ENCODE results near the genes SH2D1A, DCAF12L2, OCRL, ELF4 and SLC25A14.

DNA sequence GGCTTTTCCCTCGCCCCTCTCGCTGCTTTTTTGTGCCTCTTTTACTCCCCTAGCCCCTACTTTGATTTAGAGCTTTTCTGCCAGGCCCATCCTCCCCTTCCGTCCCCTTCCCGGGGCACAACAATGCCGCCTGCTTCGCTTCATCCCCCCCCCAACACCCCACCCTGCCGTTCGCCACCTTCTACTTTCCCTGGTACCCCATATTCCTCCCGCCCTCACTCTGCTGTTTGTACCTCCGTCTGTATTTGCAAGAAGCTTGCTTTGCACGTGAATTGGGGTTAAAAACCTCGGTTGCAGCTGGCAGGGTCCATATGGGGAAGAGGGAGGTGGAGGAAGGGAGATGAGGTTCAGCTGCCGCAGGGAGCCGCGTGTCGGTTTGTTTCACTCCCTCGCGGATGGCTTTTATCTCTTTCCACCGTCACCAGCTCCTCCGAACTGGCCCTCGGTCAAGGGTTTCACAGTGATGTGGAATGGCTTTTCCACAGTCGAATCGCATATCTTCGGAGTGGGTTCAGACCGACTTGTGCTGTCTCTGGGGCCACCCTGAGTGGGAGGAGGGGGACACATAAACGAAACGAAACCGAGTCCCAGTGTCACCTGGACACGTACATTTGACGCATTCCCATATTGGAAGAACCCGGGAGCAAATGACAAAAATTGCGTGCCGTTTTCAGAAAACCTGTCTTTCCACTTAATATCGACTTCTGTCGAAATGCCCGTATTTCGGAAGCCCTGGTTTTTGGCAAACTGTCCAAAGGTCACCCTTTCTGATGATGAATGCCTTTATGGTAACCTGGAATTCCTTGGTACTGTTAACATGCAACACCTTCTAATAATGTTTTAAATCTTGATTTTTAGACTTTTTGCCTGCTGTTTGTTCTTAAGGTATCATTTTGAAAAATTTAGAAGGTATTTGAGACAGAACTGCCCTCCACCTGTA is 913 bp downstream of the ZBTB33 start:
- RAMPAGE, long total RNA = no peak
- RRBS = no CpG with 5 or more reads among the region's 37 CpGs

DNA sequence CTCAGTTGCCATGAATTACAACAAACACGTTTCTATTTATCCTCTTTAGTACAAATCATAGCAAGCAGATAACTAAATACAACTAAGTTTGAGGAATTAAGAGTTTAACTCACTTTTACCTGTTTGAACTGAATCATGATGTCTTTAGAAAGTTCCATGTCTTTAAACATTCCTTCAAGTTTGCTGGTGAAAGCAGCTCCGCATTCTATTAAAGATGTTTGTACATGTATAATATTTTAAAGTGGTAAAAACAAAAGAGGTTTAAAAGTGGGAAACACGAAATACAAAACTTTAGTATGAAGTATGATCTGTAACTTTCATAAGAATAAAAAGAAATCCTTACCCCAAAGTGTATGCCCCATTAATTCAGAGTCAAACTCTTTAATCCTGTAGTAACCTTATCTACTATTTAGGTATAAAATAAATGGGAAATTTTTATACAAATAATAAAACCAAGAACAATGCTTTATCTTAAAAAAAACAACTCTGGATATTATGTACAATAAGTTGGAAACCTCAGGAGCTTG is 22.7 kb downstream of the CUL4B start:
- RAMPAGE, long total RNA = no peak
- RRBS = no CpG with 5 or more reads among the region's 3 CpGs

DNA sequence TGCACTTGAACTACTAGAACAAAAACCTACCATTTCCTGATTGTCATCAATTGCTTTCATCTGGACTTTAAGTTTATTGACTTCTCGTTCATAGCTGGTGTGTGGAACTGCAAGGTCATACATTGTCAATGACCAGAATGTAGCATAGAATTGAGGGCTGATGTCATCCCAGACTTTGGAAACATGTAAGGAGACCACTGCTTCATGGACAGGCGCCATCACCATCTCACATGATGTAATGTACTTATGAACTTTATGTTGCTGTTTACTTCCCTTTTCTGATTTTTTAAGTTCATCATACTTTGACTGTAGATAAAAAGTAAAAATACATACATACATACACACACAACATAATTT is 105.2 kb downstream of the THOC2 start:
- RAMPAGE, long total RNA = no peak
- RRBS = no CpG with 5 or more reads among the region's 2 CpGs

DNA sequence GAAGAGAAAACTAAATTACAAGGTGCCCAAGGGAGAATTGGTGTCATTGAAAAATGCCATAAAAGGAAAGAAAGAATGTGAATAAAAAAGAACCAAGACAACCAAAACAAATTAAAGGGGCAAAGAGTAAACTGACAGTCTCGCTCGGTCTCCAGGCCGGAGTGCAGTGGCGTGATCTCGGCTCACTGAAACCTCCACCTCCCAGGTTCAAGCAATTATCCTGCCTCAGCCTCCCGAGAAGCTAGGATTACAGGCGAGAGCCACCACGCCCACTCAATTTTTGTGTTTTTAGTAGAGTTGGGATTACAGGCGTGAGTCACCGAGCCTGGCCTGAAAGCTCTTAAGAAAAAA is 55.2 kb upstream of the THOC2 start:
- RAMPAGE, long total RNA = no peak
- RRBS = no CpG with 5 or more reads among the region's 10 CpGs

GRCh38 chrX:123968268-123968552 is 6.7 kb downstream of the STAG2 start:
- RAMPAGE, long total RNA = no peak
- RRBS = no CpG with 5 or more reads among the region's 2 CpGs

GRCh38 chrX:124306715-124307177 is 25.7 kb upstream of the TEX13D start:
- RAMPAGE, long total RNA = no peak
- RRBS = no CpG with 5 or more reads among the region's 1 CpG

GRCh38 chrX:124346139-124346865 is at the start of gene SH2D1A:
Gene SH2D1A, plus strand, starts transcription at chrX:124346563.
- RAMPAGE, long total RNA = no peak
- RRBS = no CpG with 5 or more reads among the region's 17 CpGs

DNA sequence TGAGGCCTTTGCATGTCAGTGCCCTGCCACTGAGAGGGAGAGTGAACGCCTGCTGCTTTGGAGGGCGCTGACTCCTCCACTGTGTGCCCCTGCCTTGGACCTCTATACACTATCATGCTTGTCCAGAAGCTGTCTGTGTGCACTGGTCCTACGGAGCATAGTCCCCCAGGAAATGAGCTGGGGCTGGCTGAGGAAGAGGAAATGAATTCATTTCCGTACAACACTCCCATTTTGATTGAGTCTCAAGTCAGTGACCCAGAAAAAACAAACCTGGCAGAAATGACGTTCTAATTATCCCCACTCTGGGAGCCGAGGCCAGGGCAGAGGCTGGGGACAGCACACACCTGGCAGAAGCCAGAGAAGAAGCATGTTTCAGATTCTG is 80.5 kb downstream of the SH2D1A start:
- RAMPAGE, long total RNA = no peak
- RRBS = no CpG with 5 or more reads among the region's 6 CpGs

GRCh38 chrX:124626094-124626380 is 279.7 kb downstream of the SH2D1A start:
- RAMPAGE, long total RNA = no peak
- RRBS = no CpG with 5 or more reads among the region's 3 CpGs

DNA sequence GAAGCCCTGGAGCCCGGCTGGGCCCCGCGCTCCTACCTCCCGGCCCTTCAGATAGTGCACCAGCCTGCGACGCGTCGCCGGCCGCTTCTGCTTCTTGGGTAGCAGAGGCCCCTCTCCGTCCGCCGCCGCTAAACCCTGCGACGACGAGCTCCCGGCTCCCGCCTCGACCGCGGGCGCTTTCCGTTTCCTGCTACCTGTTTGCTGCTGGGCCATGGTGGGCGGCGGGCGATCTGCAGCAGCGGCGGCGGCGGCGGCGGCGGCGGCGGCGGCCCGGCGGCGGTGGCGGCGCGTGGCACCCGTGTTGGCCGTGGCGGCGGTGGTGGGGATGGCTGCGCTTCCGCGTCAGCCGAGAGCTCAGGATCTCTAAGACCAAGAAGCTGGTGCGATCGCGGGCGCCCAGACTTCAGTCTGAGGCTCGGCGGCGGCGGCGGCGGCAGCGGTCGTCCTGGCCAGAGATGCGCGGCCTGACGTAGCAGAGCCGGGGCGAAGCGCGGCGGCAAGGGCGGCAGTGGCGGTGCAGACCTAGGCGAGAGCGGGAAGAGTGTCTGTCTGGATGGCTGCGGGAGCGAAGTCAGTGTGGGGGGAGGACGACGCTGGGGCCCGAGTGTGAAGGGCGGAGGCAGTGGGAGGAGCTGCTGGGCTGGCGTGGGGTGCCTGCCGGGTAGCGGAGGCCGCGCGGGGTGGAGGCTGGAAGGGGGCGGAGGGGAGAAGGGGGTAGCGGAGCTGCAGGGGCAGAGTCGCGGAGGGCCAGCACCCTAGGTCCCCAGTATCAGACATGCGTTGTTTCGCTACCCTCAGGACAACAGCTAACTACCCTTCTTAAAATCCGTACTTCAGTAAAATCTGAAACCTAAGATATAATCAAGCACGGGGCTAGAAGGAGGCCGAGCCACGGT is at the start of gene DCAF12L2:
DCAF12L2 (minus strand) TSS at position 578 of the 896 bp plus-strand sequence.
- RAMPAGE, long total RNA = no peak
- RRBS = 21% methylated on average over 12 of the region's 97 CpGs

- RAMPAGE, long total RNA = no peak
- RRBS = no CpG with 5 or more reads among the region's 4 CpGs
Measured at GRCh38 chrX:126835917-126836494, 16.5 kb downstream of the PRR32 start.

- RAMPAGE, long total RNA = no peak
- RRBS = 16% methylated on average over 11 of the region's 53 CpGs
Measured at GRCh38 chrX:129540076-129540610, at the start of gene OCRL. Gene OCRL, plus strand, starts transcription at chrX:129540259.

DNA sequence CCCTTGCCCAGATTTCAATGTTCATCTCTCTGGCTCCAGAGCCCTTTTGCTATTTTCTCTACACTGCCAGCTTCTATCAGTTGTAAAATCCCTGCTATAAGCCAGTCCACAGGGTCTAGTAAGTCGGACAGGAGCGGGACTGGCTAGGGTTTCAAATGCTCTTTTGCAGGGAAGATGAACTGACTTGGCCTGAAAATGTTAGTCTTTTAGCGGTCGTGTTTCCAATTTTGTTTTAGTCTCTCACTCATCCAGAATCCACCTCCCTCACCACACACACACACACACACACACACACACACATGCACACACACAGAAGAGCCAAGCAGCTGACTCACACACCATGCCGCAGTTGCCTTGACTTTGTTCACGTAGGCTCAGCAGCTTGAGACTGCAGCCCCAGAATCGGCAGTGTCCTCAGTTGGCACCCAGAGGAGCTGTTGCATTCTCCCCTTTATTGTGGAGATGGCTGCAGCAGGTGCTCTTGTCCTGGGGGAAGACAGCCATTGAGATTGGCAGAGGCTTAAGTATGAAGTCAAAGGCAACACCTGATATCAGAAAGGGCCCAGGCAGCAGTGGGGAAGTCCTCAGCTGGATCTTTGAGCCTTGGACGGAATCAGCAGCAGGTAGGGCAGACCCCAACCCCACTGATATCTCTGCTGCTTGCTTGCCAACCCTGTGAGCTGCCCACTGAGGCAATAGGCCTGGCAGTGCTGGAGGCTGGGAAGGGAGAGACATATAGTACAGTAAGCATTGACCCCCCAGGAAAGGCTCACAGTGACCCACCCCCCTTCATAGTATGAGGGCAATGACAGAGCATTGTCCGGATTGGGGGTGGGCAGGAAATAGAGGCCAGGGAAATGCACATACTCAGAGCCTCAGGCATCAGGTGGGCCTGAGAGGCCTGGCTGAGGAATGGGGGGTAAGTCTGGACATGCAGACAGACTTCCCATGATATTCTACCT is 20.8 kb upstream of the XPNPEP2 start:
- RAMPAGE, long total RNA = no peak
- RRBS = no CpG with 5 or more reads among the region's 9 CpGs

- RAMPAGE, long total RNA = no peak
- RRBS = no CpG with 5 or more reads among the region's 10 CpGs
Measured at GRCh38 chrX:129781045-129781782, 1.5 kb downstream of the SASH3 start.

DNA sequence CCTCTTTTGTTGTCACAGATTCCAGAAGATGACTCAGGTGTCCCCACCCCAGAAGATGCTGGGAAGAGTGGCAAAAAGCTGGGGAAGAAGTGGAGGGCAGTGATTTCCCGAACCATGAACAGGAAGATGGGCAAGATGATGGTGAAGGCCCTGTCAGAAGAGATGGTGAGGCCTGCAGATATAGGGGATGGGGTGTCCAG is 8.6 kb downstream of the SASH3 start:
- RAMPAGE, long total RNA = no peak
- RRBS = no CpG with 5 or more reads among the region's 1 CpG

DNA sequence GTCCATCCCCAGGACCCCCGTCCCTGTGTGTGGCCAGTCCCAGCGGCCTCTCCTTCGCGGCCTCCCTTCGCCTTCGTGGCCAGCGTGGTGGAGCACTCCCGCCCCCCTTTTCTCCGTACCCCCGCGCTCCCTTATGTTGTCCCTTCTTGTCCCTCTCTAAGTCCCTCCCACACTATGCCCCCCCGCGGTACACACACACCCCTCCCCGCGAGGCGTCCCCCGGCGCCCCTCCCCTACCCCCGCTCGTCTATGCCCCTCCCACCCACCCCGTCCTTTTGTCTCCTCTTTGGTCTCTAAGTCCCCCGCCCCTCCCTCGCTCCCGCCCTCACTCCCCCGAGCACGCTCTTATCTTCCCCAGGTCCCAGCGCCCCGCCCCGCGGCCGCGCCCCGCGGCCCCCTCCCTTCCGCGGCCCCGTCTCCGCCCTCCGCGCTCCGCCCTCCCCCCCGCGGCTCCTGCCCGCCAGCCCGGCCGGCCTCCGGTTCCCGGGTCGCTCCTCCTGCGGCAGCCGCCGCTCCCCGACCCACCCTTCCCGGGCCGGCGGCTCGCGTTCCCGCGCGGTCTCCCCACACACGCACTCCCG is 26.2 kb downstream of the UTP14A start:
- RAMPAGE, long total RNA = no peak
- RRBS = 25% methylated on average over 7 of the region's 63 CpGs

DNA sequence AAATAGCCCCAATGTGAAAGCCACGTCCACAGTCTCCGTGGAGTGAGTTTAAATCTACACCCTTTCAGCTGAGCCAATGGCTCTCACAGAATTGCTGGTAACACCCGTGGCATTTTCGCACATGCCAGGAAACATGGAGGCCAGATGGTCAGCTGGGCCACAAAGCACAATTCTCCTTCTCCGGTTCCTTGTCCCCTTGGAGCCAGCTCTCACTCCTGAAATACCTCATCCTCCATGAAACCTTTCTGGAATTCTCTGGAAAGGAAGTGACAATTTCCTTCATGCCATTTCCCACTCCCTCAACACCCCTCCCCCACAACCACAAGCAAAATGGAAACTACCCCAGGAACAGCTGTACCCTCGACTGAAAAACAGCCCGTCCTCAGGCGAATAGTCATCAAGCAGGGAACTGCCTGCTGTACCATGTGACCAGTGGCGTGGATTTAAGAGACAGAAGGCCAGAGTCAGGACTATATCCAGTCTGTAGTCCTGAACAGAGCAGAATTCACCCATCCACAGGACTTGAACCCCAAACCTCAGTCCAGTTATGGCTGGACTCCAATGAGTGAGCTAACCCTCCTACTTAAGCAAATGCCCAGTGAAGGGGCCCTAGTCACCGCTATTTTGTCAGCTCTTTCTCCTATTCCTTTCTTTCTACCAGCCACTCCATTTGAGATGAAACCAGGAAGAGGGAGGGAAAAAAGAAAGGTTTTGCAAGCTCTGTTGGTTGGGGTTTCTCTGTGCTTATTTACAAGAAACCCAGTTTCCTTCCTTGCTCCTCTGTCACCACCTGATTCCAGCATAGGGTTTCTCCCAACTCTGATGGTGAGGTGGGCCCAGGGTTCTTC is 24.6 kb downstream of the ELF4 start:
- RAMPAGE, long total RNA = no peak
- RRBS = no CpG with 5 or more reads among the region's 10 CpGs

DNA sequence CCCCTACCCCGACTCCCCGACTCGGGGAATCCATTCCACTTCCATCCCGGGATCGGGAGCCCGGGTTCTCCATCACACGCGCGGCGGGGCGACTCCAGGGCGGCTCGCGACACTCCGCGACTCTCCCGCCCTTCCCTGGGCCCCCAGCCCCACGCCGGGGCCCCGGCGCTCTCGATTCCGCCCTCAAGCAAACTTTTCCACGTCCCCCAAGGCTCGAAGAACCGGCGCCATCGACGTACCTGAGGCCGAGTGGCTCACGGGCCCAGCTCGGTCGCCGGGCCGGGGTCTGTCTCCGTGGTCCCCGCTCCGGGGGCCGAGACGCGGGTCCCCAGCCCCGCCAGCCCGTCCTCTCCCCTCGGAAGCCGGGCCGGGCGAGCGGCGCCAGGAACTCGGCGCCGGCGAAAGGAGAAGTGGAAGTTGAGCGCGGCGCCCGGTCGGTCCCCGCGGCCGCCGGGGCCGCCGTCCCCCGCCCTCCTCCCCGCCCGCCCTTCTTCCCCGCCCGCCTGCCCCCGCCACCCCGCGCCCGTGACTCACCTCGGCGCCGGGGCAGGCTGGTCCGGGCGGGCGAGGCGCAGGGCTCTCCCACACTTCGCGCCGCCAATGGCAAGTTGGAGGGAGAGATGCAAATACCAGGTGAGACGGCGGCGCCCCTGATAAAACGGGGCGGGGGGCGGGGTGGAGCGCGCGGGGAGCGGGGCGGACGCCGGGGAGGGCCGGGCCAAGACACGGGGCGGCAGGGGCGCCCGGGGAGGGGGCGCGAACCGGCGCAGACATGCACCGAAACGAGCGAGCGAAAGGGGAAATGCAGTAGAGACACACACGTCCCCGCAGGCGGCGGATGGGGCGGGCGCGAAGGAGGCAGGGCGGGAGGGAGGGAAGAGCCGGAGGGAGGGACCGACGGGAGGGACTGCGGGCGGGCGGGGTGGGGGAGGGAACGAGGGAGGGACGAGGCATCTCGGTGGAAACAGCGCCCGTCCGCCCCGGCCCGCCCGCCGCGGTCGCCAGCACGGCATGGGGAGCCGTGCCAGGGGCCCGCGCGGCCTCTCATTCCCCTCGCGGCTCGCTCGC is at the start of gene ELF4:
ELF4 (minus strand) TSS at position 412 of the 1,068 bp plus-strand sequence.
- RAMPAGE, long total RNA = no peak
- RRBS = 19% methylated on average over 58 of the region's 144 CpGs

GRCh38 chrX:130339601-130340750 is at the start of gene SLC25A14:
Gene SLC25A14, plus strand, starts transcription at chrX:130339919.
- RAMPAGE, long total RNA = start-site peak on the plus strand at chrX:130339896-130339962, 48 and 54 reads in 2 replicates
- RRBS = no CpG with 5 or more reads among the region's 57 CpGs

GRCh38 chrX:130494844-130495211 is 93.0 kb downstream of the RBMX2 start:
- RAMPAGE, long total RNA = no peak
- RRBS = no CpG with 5 or more reads among the region's 14 CpGs

Measured in epithelial cell of alveolus of lung (primary cell).